Colic lymph node (tissue), 1 donor: ENCODE measurements around a stretch of chr2.

- PRO-cap = no peak
These were observed 52.8 kb upstream of the ITGA6 start for GRCh38 chr2:172374615-172374912.

- PRO-cap = no peak
These were observed 9.6 kb downstream of the ITGA6 start for GRCh38 chr2:172436689-172437607.

- PRO-cap = no peak
These were observed 34.4 kb downstream of the ITGA6 start for GRCh38 chr2:172461672-172462355.

GRCh38 chr2:172473959-172474449 is 46.6 kb downstream of the ITGA6 start:
- PRO-cap = no peak

DNA sequence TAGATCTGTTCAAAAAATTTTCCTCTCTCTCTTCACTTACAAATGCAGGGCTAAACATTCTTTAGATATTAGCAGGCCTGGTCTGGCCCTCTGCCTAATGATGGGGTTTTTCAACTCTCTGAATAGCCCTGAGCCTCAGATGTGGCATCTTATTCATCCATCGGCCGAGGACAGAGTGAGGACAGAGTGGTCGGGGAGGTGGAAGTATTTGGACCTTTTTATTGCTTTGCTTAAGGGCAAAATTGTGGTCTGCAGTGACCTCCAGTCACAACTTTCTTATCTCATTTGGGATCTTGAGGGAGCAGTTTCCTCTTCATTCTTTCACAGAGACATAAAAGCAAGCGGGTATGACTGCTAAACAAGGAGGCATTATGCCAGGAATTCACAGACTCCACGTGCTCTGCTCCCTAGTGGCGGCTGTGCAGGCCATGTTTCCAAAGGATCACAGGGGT is 47.4 kb downstream of the RAPGEF4 start:
- PRO-cap = no peak

- PRO-cap = no peak
These were observed 147.8 kb upstream of the MAP3K20 start for GRCh38 chr2:172927490-172928531.

DNA sequence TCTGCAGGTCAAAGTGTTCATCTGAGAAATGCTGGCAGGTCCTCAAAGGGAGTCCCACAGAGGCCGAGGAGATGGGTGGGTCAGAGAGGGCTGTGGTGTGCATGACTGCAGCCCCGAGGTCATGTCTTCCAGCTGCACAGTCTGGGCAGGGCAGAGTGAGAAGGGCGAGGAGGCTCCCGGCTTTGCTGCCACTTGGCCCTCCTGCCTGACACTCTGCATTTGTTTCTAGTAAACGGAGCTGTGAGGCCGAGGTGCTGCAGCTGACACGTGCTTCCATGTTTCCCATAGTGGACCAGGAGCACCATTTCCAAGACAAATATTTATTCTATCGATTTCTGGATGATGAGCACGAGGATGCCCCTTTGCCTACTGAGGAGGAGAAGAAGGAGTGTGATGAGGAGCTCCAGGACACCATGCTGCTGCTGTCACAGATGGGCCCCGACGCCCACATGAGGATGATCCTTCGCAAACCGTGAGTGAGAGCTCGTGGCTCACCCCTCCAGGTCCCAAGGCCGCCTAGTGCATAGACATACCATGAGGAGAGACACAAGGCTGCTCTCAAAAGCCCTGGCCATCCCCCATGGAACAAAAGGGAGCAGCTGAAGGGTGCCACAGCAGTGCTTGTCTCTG is 108.6 kb upstream of the MAP3K20 start:
- PRO-cap = no peak

DNA sequence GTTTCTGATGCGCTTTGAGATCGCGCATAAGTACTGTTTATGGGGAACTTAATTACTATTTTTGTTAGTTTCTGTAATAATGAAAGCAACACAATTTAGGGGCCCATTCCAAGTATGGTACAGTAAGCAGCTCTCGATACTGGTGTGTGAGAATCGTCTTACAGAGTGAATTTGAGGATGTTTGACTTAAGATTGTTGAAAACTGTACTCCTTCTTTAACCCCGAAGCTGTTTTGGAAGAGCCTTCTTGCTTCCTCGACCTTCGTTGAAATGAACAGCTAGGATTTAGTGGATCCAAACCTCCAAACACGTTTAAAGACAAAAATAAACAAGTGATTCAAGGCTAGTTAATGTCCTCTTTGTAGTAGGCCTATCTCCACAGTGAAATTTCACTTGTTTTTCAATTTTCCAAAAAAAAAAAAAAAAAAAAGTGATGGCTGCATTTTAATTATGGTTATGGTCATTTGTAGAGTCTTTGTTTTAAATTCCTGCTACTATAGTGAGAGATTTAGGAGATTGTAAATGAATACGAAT is 1.4 kb downstream of the MAP3K20 start:
- PRO-cap = unidirectional peak, minus-strand start at position 167 of the sequence; unidirectional peak, minus-strand start at position 266 of the sequence

- PRO-cap = no peak
These were observed 59.3 kb downstream of the MAP3K20 start for GRCh38 chr2:173134744-173135568.

- PRO-cap = no peak
These were observed 74.0 kb downstream of the MAP3K20 start for GRCh38 chr2:173149601-173150062.

GRCh38 chr2:173184159-173184826 is 108.6 kb downstream of the MAP3K20 start:
- PRO-cap = no peak

DNA sequence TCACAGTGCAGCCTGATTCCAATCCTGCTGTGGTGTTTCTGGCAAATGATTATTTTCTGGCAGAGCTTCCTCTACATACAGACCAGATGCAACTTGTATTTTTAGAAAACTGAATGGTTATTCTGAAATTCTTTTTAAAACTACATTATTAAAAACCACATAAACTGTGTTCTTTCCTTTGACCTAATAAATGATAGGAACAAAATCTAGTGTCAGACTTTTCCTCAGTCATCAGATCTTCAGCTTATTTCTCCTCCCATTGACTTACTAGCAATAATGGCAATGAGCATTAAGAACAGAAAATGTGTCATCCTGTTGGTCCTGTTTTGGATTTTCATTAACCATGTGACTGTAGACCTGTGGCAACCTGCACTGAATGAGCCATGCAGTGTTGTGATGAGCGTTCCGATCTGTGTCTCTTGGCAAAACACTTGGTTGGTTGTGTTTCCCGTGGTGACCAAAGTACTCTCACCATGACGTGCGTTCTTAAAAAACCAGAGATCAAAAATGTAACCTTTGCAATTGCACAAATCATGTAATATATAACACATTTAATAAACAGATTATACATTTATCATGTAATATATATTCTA is 138.5 kb downstream of the MAP3K20 start:
- PRO-cap = no peak

DNA sequence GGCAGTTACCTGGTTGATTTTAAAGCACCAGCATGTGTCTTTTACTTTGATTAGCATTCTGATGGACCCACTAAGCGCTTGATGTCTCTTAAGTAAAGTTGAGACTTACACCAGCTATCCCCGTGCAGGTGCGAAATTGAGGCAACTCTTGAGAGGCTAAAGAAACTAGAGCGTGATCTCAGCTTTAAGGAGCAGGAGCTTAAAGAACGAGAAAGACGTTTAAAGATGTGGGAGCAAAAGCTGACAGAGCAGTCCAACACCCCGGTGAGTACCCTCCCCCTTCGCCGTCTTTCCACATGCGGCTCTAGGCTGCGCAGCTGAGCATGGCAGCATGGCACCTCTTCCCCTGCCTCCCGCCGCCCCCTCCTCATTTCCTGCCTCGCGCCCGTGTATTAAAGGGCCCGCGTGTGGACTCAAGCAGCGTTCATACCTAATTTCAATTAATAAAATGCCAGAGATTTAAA is 137.7 kb upstream of the CDCA7 start:
- PRO-cap = no peak

DNA sequence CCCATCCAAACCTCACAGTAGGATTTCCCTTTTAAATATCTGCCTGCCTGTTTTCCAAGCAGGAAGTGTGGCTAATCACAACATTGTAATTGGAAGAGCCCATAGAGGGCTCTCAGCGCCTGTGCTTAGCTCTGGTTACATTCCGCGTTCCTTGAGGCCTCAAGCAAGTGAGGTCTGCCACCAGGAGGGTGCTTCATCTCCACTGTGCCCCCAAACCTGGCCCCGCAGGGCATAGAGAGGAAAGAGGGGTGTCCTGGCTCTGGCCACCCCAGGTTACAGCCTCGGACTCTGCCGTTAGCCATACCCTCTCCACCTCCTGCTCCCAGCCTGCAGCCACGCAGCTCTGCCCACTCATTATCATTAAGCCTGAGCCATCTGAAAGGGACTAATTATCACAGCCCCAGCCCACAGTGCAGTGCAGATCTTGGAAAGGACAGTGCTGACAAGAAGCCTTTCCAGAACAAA is 214.8 kb downstream of the SP3 start:
- PRO-cap = no peak

DNA sequence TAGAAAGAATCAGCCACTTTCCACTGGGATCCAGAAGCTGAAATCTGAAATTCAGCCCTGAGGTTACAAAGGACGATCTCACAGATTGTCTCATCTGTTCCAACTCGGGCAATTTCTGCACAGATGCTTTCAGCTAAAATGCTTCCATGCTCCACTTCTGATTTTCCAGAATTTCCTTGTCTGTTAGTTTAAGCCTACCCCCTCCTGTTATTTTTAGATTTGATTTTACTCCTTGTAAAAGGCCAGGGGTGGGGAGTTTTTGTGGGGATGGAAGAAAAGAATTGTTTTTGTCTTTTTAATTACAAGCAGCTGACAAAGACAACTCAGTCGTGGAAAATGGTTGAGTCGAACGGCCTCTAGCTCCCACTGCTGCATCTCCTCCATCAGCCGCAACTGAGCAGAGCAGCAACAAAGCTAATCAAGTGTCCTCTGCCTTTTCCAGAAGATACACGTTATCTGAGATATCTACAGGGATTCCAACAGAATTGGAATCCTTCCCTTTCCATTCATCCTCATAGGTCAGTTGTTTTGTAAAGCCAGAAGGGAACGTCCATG is 97.9 kb downstream of the SP3 start:
- PRO-cap = no peak

GRCh38 chr2:173921491-173922376 is 43.4 kb downstream of the SP3 start:
- PRO-cap = no peak

GRCh38 chr2:173951461-173951876 is 13.7 kb downstream of the SP3 start:
- PRO-cap = no peak

DNA sequence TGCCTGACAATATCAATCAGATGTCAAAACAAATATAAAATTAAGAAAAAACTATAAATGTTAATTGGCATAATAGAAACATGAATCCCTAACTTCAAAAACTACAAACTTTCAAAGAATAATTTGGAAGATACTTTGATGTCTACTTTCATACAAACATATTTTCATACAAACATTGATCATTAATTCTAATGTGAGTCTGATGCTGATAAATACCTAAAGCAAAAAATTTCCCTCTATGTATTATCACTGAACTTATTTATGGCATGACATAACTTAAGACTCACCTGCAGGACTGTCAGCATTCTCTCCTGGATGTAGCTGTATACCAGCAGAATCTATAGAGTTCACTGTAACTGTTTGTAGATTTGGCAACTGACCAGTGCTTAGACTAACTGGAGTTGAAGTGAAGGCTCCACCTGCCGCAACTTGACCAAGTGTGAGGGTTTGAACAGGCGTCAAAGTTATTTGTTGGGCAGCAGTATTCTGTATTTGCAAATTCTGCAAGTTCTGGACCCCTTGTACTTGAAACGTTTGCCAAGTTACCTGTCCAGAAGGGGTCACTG is 10.5 kb downstream of the SP3 start:
- PRO-cap = no peak

DNA sequence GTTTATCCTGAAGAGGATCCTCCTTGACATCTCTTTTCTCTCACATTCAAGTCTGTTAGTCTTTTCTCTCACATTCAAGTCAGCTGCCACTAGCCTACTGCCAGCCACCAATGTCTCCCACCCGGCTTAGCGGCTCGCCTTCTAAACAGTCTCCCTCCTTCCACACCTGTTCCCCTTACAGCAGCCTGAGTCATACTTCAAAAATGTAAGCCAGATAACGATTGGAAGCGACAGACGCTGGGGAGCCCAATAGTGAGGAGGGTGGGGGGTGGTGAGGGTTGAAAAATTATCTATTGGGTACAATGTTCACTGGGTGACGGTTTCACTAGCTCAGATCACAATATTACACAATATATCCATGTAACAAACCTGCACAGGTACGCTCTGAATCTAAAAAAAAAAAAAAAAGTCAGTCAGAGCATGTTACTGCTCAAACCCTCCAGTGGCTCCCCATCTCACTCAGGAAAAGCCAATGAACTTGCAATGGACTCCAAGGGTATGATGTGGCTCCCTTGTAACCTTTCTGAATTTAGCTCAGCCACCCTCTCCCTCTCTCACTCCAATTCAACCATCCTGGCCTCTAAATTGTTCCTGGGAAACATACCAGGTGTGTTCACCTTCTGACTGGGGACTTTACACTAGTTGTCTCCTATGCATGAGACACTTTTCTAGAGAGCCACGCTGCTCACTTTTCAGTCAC is 38.9 kb upstream of the SP3 start:
- PRO-cap = no peak

GRCh38 chr2:174012612-174013274 is 47.6 kb upstream of the SP3 start:
- PRO-cap = bidirectional peak, plus-strand start at chr2:174013215, minus-strand start at chr2:174013096